Progenitor cell of endocrine pancreas (in vitro differentiated cells): ENCODE results near the gene STK25.

DNA sequence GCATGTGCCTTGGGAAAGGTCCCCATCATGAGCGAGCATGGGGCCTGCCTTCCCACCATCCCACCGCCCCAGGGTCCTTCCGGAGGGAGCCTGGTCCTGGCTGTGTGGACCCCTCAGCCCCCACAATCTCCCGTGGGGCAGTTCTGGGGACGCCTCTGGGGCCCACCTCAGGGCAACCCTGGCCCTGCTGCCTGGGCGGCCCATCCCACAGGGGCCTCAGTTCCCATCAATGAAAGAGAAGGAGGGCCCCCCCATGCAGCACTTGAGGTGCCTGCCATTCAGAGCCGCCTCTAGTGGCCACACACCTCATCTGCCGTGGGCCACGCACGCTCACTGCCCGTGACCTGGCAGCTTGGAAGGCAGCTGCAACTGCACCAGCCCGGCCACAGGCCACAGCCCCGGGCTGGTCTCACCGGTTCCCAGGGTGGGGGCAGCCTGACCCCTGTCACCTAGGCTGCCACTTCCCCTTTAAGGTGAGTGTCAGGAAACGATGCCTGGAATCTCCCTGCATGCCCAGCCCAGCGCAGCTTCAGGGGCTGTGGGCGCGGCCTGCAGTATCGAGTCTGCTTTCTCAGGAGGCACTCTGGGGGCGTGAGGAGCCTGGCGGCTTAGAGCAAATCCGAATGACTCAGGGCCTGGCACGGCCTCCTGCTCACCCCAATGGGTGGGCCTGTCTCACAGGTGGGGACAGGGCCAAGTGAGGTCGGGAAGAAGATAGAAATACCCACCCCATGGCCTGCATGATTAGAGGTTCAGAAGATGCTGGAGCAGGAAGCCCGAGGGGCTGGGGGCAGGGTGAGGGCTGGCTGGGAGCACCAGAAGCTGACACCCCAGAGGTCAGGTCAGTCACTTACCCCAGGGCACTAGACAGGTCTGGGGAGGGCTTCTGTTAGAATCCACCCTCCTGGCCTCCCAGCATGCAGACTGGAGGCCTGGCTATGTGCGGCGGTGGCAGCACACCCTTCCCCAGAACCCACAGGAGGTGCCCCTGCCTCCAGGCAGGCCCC is 2.5 kb downstream of the MAB21L4 start:
- PRO-cap: no peak

DNA sequence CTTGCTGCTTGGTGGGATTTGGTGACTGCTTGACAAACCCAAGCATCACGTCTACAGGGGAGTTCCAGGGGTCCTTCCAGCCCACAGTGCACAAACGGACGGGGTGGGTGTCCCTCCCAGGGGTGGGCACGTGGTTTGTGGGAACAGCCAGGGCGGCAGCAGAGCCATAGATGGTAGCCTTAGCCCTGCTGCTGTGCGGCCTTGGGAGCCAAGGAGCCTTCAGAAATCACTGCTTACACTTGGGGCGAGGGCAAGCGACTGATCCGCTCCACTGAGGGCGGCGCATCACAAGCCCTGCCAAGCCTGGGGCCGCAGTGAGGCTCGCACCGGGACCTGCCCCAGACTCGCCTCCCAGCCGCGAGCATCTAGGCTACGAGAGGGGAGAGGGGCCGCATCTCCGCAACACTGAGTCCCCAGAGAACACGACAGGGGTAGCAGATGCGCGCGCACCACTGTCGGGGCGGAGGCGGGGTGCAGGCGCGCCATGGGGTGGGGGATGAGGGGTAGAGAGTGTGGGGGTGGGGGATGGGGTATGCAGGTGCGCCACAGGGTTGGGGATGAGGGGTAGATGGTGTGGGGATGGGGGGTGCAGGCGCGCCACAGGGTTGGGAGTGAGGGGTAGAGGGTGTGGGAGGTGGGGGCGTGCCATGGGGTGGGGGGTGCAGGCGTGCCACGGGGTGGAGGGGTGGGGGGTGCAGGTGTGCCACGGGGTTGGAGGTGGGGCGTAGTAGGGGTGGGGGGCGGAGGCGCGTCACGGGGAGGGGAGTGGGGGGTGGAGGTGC is 37.0 kb downstream of the SNED1 start:
- PRO-cap: no peak

DNA sequence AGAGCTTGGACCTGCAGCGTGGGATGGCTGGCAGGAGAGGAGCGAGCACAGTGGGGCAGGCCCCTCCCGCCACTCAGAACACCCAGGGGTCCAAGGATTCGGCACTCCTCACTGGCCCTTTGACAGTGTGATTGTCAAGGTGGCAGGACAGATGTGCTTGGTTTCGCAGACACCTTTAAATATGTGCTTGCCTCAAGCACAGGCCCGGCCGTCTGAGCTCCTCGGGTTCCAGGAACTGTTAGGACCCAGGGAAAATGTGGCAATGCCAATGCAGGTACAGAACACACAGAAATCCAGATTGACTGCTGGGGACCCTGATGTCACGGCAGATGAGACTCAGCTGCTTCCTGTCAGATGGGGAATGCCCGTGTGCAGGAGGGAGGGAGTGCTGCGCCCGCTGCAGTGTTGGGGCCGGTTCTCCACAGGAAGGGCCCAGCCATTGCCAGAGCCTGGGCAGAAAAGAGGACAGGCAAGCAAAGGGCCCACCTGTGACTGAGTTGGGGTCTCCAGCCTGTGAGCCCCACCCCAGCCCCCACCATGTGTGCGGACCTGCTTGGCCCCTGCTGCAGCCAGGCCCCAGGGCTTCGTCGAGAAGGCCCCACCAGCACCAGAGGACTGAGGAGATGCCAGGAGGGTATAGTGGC is 50.9 kb downstream of the MTERF4 start:
- PRO-cap: no peak

DNA sequence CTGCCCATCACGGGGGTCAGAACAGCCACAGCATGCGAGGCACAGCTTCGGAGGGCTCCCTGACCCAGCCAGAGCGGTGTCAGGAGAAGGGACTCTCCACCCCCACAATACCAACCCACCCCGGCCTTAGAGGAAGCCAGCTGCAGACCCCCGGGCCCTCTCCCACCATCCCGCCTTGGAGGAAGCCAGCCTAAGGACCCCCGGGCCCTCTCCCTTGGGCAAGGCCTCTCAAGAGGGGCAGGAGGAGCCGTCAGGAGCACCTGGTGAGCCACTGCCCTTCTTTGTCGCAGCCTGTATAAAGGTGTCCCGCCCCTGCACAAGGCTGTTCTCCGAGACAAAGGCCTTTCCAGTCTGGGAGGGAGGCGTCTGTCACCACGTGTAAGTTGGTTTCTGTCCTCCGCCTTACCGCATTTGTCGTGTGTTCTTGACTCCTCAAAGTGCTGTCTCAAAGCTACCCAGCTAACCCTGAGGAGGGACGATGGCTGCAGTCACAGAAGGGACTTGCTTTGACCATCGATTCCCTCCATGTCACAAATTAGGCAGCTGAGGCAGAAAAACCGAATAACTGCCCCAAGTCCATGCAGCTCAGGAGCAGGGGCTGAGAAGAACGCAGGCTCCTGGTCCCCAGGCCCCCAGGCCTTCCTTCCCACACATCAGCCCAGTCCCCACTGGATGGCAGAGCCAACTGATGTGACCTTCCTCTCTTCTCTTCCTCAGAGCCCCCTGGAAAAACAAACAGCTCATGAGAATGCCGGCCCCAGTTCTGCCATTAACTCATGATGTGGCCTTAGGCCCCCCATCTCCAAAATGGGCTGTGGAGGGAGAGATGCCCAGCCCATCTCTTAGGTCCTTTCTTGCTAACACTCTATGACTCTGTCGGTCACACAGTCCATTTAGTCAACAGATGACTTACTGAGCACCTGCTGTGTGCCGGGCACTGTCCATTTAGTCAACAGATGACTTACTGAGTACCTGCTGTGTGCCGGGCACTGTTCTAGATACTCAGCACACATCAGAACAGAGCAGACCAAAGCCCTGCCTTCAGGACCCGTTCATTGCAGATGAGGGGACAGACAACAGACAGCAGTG is 19.8 kb downstream of the MTERF4 start:
- PRO-cap: no peak

- PRO-cap: no peak
These were observed 9.6 kb upstream of the MTERF4 start for GRCh38 chr2:241111756-241112022.

GRCh38 chr2:241114693-241115604 is 12.9 kb upstream of the MTERF4 start:
- PRO-cap: no peak

DNA sequence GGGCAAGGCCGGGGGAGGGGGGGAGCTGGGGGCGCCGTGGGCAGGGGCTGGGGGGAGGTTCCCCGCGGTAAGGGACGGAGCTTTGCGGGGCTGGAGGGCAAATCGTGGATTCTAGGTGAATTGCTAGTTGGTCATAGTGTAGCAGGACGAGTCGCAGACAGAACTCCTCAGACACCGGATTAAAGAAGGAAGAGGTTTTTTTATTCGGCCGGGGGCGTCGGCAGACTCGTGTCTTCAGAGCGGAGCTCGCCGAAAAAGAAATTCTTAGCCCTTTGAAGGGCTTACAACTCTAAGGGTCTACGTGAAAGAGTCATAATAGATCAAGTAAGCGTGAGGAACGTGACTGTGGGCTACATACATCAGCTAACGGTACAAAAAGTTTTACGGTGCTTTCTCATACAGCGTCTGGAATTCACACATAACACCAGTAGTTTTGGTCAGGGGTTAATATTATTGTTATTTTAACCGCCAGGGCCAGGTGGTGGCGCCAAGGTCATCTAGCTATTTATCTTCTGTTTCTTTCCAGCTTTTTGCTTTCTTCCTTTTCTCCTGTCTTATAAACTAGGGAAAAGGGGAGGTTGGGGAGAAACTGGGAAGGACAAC is 30.1 kb downstream of the ANO7 start:
- PRO-cap: no peak

DNA sequence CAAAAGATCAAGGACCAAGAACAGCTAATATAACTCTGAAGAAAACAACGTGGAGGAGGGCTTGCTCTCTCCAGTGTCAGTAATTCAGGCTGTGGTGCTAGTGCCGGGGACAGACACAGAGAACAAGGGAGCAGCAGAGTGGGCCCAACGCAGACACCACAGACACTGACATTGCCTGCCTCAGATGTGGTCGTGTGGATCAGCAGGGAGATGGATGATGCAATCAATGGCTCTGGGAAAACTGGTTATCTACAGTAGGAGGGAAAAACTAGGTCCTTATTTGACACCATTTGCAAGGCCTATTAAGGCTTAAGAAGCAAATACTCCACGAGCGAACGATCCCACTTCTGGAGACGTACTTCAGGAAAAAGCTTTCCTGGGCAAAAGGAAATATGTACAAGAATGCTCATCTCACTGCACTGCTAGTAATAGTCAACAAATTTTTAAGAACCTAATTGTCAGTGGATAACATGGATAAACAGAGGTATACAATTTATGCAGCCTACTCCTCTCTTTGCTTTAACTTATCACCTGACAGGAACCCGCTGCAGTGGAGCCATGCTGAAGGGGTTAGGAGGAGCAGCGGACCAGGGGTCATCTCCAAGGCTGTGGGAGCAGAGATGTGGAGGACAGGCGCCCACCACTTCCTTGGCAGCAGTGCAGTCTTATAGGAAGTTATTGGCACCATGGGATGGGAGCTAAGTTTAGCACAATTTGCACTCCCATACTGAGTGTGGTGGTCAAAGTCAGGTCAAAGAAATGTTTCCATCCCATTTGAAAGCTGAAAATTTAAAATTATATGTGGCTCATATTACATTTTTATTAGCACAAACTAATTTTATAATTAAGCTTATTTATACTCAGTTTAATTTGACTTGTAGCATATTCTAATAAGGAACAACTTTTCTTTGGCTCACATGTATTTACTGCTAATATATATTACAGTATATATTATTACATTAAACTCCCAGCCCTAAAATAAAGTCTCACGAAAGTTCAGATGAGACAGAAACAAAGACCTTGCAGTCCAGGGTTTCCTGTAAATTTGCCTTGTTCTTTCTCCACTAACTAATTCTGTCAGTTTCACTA is 35.7 kb downstream of the HDLBP start:
- PRO-cap: no peak

DNA sequence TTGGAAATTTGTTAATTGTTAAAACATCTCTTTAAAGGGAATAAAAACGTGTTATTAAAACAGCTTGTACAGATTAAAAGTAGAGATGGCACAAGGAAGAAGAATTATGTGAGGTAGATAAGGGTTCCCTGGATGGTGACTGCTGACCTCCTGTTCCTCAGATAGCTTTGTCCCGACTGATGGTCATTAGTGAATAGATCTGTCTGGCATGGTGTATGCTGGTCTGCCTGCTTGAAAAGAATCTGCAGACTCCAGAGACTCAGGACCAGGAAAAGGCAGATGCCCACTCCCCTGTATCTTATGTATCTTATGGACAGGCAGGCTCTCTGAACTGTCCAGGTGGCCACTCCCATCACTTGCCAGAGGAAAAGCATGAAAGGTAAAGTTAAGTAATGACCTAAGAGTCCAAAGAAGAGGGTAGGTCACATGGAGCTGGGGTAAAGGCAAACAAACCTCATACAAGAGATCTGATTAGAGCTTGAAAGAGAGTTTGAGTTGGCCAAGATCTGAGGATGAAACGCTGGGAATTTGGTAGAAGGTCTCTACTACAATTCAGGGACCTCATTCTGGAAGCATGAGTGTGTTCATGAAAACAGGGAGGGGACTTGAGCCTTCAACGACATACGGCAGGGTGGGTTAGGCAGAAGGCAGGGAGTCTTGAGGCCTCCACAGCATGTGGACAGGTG is 5.4 kb upstream of the FARP2 start:
- PRO-cap: no peak

- PRO-cap: no peak
These were observed 44.0 kb downstream of the FARP2 start for GRCh38 chr2:241399729-241400821.

DNA sequence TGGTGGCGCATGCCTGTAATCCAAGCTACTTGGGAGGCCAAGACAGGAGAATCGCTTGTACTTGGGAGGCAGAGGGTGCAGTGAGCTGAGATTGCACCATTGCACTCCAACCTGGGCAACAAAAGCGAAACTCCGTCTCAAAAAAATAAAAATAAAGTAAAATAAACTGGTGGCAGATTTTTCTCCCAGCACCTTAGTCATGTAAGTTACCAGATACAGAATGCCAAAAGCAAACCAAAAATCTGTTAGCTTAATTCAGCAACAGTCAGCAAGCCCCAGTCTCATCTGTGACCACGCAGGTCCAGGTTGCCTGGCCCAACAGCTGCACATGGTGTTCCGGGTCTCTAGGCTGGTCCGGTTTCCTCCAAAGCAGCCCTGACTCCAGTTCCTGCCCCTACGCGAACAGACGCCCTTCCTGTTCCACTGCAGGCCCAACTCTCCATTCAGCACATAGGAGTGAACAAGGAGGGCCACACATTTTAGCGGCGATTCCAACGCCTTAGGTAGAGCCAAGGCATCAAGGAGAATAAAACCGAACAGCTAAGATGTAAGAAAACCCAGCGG is 1.7 kb downstream of the STK25 start:
- PRO-cap: no peak

- PRO-cap: bidirectional peak, plus-strand start at chr2:241508176, minus-strand start at chr2:241508085; bidirectional peak, plus-strand start at chr2:241508872, minus-strand start at chr2:241508546
These were observed at the start of gene STK25 for GRCh38 chr2:241507988-241508680. TSS of gene STK25 (minus strand) at chr2:241508584.

- PRO-cap: no peak
These were observed 16.4 kb upstream of the BOK start for GRCh38 chr2:241542269-241542508.

GRCh38 chr2:241617261-241618383 is 19.3 kb downstream of the THAP4 start:
- PRO-cap: no peak

DNA sequence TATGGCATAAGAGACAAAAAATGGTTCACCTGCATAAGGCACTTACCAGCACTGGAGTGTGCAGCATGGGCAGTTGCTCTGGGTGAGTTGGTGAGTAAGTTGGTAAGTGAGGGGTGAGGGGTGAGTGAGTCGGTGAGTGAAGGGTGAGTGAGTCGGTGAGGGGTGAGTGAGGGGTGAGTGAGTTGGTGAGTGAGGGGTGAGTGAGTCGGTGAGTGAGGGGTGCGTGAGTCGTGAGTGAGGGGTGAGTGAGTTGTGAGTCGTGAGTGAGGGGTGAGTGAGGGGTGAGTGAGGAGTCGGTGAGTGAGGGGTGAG is 17.4 kb downstream of the THAP4 start:
- PRO-cap: no peak

GRCh38 chr2:241680797-241681739 is 5.5 kb downstream of the DTYMK start:
- PRO-cap: no peak

DNA sequence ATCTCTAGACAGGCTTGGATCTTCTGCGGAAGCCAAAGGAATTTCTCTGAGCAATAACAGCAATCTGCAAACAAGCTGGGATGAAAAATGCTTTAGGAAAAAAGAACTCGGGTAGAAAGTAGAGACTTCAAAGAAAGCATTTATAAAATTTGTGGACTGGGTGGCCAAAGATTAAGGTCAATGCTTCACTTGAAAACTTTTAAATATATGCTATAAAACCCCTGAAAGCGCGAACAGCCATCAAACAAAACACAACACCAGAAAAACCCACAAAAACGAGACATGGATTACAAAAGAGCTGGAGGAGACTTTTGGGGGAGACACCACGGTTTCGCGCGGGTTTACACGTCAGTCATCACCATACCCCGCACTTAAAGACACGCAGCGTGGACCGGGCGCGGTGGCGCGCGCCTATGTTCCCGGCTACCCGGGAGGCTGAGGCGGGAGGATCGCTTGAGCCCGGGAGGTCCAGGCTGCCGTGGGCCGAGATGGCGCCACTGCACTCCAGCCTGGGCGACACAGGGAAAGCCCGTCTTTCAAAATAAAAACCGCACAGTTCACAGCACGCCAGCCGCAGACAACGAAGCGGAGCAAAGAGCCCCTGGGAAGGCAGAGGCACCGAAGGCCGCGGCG is 501 bp downstream of the DTYMK start:
- PRO-cap: unidirectional peak, plus-strand start at position 553 of the sequence

GRCh38 chr2:241702872-241703508 is 1.2 kb downstream of the ING5 start:
- PRO-cap: no peak

DNA sequence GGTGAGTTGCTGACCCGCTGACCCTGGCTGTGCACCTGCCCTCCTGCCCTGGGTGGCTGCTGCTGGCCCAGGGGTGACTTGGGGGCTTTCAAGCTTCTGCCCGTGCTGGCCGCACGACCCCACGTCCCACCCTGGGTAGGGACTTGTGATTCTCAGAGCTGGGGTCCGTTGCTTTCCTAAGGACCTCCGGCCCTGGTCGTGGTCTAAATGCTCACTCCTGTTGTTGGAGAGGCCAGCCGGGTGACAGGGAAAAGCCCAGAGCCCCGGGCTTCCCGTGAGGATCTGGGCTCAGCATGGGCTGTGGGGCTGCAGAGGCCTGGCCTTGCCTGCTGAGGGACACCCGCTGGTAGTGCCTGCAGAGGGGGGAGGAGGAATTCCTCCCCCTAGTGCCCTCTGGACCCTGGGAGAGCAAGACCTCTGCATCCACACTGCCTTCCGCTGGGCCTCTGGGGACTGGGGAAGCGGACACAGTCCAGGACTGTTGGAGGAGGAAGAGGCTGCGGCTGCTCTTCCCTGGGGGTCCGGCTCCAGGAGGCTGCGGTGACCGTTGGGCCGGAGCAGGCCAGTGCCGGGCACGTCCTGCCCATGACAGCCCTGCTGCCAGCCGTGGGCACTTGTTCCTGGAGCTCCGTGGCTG is 6.2 kb upstream of the GAL3ST2 start:
- PRO-cap: no peak

DNA sequence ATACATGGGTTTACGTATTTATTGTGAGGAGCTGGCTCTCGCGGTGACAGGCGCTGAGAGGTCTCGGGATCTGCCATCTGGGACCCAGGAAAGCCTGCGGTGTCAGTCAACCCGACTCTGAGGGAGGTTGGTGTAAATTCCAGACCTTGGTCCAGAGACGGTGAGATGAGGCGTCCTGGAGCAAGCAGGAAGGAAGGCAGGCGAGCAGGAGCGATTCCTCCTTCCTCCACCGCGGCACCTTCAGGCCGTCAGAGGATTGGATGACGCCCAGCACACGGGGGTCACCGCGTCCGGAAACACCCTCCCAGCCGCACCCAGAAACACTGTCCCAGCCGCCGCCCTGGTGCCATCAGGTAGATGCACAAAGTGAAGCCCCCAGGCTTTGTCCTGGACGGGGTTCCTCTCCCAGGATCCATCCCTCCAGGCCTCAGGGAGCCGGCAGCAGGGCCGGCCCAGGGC is 631 bp upstream of the FAM240C start:
- PRO-cap: no peak